Pericardium fibroblast (primary cell): ENCODE data around the gene PTTG2.

- RAMPAGE, long total RNA: no peak
These were observed 5.7 kb downstream of the SMIM20 start for GRCh38 chr4:25919697-25920204.

DNA sequence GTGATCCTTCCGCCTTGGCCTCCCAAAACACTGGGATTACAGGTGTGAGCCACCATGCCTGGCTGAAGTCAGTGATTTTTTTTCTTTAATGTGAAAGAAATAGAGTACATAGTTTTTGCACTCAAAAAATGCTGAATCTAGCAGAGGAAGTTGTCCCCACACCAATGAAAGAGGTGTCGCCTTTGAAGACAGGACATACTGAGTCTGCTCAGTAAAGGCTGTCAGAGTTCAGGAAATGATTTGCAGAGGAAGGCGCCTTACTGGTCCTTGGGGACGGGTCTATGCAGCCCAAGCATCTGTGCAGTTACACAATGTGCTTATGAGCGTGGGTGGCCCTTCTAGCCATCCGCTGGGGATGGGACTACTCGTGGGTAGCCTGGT is 116.6 kb upstream of the RBPJ start:
- RAMPAGE, long total RNA: no peak

DNA sequence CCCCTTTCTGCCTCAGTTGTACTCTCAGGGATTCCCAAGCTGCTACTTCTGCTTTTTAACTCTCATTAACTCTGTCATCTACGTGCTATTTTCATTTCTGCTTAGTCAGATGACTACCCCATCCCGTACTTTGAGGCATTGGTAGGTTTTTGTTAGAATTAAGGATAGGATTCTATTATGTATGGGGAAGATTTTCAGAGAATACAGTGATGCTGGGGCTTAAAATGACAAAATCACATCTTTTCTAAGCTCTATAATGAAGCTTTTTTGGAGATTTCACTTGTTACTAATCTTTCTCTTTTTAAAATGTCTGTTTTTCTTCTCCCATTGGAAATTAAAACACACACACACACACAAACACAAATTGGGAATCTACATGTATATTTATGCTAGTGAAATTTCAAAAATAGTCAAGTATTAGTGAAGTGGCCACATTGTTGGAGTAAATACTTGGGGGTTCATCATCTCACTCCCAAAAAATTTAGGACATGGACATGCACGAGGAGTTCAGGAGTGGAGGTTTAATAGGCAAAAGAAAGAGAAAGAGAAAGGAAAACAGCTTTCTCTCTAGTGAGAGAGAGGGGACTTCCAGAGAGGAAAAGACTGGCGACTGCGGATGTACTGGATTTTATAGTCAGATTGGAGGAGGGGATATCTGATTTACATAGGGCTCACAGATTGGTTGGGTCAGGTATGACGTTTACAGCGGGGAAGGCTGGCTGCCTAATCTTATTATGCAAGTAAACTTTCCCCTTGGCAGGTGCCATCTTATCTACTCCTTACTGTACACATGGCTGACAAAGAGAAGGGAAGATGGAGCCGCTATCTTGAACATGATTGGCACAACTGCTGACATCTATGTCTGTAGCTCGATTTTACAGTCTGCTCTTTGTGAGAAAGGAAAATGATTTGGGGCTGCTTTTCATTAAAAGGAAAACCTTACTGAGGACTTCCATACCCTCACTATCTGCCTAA is 25.2 kb downstream of the RBPJ start:
- RAMPAGE, long total RNA: no peak

GRCh38 chr4:26359413-26359928 is 38.7 kb downstream of the RBPJ start:
- RAMPAGE, long total RNA: no peak

- RAMPAGE, long total RNA: no peak
These were observed 1.5 kb upstream of the STIM2 start for GRCh38 chr4:26858980-26859607.

GRCh38 chr4:26861080-26861724 is 561 bp downstream of the STIM2 start:
- RAMPAGE, long total RNA: no peak

DNA sequence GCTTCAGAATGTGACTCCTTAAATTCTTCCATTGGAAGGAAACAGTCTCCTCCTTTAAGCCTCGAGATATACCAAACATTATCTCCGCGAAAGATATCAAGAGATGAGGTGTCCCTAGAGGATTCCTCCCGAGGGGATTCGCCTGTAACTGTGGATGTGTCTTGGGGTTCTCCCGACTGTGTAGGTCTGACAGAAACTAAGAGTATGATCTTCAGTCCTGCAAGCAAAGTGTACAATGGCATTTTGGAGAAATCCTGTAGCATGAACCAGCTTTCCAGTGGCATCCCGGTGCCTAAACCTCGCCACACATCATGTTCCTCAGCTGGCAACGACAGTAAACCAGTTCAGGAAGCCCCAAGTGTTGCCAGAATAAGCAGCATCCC is 161.9 kb downstream of the STIM2 start:
- RAMPAGE, long total RNA: no peak

GRCh38 chr4:27248521-27248961 is 387.9 kb downstream of the STIM2 start:
- RAMPAGE, long total RNA: no peak

DNA sequence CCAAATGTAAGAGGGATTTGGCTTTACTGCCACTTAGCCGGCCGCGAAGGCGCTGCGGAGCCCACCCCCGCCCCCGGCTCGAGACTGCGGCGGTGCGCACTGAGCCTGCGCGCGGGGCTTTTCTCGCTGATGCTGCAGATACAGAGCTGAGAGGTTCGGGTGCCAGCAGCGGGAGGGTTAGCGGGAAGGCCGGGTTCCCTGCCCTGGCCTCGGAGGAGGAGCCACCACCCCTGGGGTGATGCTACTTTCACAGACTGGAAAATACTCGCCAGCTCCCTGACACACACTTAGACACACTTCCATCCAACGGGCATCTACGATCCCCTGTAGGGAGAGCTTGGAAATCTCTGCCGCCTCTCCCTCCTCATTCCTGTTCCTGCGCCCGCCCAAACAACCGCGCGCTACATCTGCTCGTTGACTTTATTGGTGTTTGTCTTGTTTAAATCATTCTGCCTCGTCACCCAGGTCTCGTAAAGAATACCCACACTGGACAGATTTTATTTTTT is 2.1 kb upstream of the PCDH7 start:
- RAMPAGE, long total RNA: no peak

GRCh38 chr4:34436020-34436588 is 1808.2 kb downstream of the ARAP2 start:
- RAMPAGE, long total RNA: no peak

DNA sequence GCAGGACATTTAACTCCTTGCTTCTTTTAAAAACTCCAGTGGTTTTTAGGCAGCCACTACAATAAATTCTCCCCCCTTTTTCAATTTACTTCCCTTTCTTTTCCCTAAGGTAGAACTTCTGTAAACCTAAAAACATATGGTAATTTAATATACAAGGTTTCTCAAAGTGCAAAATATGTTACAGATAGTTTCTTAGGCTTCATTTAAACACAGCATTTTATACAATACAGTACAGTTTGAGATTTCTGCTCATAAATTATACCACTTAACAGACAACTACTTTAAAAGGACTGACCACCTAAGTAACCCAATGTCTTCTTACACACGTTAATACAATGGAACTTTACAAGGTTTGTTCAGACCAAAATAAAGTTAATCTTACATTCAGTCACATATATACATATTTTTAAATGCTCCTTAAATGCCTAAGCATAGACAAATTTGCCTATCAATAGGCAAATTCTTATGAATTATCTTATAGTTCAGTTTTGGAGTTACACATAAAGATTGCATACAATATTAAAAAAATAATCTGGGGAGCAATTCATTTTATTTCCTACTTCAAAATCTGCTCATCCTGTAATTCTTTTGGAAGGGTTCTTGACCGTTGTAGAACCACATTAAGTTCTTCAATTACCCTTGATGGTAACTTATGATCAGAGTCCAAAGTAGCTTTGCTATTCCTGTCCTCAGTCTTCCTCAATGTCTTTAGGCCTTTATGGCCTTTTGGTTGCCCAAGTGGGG is 176.8 kb downstream of the ARAP2 start:
- RAMPAGE, long total RNA: no peak

- RAMPAGE, long total RNA: no peak
These were observed 835 bp downstream of the ARAP2 start for GRCh38 chr4:36243546-36243812.

- RAMPAGE, long total RNA: no peak
These were observed 1.6 kb downstream of the DTHD1 start for GRCh38 chr4:36283115-36283413.

- RAMPAGE, long total RNA: no peak
These were observed 718 bp upstream of the NWD2 start for GRCh38 chr4:37243745-37244304.

DNA sequence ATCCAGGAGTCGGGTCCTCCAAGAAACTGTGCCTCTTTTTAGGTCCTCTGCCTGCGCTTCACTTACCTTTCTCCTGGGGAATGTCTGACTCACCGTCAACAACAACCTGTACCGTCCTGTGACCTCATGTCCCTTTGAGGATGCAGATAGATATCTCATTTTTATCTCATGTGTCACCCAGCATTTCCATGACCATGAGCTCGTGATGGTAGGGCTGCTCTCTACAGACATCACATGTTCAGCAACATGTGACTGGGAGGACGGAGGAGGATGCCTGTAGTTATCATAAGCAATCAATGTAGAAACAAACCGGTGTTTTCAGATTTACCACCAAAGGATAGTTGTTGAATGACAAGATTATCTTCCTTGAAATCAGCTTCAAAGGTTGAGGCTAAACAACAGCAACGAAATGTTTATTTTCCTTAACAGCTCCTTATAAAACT is 12.0 kb upstream of the C4orf19 start:
- RAMPAGE, long total RNA: no peak

- RAMPAGE, long total RNA: no peak
These were observed 107.7 kb downstream of the C4orf19 start for GRCh38 chr4:37561501-37561823.

DNA sequence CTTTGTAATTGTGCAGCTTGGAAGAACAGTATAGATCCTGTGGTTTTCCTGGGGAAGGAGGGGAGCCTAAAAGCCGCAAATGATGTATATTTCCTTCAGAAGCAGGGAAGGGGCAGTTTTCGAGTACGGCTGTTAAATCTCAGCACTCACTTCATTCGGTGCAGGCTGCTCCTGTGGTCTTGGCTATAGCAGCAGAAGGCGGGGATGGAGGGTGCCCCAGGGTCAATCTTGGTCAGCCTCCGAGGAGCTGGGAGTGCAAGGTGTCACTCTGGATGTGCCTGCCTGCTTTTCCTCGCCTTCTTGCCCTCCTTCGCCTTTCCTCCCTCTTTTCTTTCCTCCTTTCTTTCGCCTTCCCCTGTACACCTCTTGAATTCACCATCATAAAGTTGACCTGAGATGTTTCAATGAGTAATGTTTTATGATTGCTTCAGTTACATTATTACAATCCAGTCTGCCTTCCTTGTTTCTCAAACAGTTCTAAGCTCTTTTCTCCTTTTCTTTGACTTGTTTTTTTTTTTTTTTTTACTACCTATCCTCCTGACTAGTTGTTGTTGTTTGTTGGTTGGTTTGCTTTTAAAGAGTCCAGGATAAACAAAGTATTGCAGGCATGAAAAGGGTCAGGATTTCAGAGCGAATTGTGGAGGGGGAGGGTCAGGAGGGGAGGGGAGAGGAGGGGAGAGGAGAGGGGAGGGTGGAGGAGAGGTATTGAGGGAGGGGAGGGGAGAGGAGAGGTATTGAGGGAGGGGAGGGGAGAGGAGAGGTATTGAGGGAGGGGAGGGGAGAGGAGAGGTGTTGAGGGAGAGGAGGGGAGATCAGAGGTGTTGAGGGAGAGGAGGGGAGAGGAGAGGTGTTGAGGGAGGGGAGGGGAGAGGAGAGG is 101.4 kb downstream of the RELL1 start:
- RAMPAGE, long total RNA: no peak

GRCh38 chr4:37665447-37666317 is 20.5 kb downstream of the RELL1 start:
- RAMPAGE, long total RNA: no peak

DNA sequence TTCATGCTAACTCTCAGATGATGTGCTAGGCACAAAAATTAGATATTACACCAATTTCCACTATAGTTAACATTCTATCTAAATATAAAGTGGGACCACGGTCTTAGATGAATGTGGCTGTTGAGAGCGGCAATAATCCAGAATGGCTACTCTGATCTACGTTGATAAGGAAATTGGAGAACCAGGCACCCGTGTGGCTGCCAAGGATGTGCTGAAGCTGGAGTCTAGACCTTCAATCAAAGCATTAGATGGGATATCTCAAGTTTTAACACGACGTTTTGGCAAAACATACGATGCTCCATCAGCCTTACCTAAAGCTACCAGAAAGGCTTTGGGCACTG is at the start of gene PTTG2:
PTTG2 (plus strand) TSS at position 106 of the 341 bp plus-strand sequence.
- RAMPAGE, long total RNA: no peak

DNA sequence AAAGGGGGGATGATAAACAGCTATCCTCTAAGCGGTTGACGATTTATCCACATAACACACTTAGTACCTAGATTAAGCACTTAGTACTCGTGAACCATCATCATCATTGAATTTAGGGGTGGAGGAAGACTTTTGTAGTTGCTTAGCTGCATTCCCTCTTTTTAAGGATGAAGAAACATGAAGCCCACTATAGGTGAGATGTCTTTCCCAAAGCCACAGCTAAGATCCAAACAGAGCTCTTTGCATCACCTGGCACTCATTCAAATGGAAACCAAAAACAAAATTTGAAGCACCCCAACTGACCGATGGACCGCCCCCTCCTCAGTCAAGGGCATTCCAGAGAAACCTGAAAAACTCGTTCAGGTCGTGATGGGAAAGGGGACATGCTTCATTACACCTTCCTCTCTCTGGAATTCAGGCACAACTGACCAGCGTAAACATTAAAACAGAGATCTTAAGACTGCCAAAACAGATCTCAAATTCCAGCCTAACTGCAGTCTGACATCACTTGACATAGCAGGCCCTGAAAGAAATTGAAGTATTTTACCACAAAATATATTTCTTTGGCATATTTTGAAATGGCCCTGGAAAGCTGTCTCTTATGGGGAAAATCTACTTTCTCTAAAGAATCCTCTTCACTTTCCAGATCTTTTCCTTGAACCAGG is 28.4 kb downstream of the PTTG2 start:
- RAMPAGE, long total RNA: no peak